ENCODE results near the gene FBXL2.

DNA sequence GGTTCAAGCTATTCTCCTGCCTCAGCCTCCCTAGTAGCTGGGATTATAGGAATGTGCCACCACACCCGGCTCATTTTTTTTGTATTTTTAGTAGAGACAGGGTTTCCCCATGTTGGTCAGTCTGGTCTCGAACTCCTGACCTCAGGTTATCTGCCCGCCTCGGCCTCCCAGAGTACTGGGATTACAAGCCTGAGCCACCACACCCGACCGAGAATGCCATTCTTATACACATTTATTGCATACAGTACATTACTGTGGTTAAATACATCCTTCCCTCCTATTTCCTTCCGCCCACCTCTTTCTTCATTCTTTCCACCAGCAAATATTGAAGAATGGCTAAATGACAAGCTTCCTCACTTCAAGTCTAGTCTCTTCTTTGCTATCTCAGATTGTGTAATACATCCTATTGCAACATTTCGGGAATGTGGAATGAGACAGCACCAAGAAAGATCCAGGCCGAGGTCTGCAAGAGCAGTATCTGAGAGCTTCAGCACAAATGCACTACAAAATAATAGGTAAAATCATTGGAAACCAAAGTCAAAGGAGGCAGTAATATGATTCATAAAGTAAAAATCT lies 94.9 kb upstream of the TGFBR2 start:
- PRO-cap: no peak

- PRO-cap: no peak
These were observed 39.8 kb downstream of the TGFBR2 start for GRCh38 chr3:30646198-30646595.

DNA sequence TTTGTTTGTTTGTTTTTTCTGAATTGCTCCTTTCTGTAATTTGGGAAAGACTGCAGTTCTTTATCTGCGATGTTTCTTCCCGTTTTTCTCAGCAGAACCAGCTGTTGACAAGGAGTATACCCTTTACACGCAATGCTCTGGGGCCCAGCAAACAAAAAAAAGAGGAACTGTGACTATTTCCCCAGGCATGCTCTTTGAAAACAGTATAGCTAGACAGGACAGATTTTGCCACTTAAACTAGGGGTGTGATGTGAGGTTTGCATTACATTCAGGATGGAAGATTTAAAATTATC lies 43.2 kb downstream of the TGFBR2 start:
- PRO-cap: no peak

DNA sequence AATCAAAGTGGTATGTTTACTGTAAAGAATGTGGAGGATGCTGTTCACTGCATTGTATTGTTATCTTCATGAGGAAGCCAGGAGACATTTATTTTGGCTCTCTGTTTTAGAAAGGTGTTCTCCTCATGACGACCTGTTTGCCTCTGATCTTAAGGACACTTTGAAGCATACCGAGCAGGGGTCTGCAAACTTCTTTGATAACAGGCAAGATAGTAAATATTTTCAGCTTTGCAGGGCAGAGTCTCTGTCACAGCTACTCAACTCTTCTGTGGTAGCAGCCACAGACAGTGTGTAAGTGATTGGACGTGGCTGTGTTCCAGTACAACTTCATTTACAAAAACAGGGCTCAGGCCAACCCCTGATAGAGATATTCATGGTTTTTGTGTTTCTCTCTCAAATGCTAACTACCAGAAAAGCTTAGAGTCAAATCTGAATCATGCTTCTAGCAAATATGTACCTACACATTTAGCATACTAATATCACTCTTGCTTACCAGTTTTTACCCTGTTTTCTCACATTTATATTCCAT lies 51.5 kb downstream of the TGFBR2 start:
- PRO-cap: no peak

- PRO-cap: no peak
These were observed 121.8 kb downstream of the STT3B start for GRCh38 chr3:31654576-31654775.

DNA sequence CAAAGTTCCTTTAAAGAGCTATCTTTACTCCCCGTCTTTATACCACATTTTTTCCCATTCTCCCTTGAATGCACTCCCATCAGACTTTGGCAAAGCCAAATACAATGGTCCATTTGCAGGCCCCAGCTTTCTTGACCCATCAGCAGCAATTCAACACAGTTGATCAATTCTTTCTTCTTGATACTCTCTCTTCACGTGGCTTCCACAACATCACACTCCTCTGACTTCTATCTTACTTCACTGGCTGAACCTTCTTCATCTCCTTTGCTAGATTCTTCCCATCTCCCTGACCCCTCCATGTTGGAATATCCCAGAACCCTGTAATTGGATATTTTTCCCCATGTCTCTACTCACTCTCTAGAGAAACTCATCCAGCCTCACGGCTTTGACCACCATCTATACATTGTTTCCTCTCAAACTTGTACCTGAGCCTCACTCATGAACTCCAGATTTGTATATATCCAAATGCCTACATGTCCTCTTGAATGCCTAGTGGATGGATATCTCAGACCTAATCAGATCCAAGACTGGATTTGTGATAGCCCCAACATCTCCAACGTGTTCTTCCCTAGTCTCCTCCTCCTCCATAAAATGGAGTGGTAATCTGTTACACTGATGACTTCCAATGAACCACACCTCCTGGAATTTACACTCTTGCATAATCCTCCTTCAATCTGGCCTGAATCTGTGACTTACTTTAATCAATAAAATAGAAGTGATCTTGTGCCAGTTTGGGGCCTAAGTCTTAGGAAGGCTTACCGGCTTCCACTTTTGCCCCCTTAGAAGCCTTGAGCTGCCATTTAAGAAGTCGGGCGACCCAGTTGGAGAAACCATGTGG lies 163.9 kb downstream of the STT3B start:
- PRO-cap: no peak

DNA sequence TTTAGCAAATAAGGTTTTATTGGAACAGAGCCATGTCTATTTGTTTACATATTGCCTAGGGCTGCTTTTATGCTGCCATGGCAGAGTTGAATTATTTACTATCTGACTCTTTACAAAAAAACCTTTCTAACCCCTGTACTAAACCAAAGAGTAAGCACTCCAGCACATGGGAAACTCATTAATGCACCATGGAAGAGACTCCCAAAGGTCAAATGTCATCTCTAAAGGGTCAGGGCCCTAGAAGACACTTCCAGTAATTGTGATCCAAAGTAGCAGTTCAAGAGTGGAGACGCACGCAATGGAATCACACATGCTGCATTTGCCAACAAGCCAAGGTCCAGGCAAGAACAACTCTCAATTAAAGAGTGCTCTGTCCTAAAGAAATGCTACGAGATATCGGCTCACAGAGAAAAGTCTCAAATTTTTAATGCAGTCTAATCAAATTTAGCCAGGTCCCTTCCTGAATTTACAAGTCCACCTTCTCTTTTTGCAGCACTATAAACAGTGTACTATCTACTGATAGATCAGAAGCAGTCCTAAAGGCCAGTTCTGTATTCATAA lies 22.2 kb downstream of the OSBPL10 start:
- PRO-cap: unidirectional peak, plus-strand start at position 316 of the sequence

DNA sequence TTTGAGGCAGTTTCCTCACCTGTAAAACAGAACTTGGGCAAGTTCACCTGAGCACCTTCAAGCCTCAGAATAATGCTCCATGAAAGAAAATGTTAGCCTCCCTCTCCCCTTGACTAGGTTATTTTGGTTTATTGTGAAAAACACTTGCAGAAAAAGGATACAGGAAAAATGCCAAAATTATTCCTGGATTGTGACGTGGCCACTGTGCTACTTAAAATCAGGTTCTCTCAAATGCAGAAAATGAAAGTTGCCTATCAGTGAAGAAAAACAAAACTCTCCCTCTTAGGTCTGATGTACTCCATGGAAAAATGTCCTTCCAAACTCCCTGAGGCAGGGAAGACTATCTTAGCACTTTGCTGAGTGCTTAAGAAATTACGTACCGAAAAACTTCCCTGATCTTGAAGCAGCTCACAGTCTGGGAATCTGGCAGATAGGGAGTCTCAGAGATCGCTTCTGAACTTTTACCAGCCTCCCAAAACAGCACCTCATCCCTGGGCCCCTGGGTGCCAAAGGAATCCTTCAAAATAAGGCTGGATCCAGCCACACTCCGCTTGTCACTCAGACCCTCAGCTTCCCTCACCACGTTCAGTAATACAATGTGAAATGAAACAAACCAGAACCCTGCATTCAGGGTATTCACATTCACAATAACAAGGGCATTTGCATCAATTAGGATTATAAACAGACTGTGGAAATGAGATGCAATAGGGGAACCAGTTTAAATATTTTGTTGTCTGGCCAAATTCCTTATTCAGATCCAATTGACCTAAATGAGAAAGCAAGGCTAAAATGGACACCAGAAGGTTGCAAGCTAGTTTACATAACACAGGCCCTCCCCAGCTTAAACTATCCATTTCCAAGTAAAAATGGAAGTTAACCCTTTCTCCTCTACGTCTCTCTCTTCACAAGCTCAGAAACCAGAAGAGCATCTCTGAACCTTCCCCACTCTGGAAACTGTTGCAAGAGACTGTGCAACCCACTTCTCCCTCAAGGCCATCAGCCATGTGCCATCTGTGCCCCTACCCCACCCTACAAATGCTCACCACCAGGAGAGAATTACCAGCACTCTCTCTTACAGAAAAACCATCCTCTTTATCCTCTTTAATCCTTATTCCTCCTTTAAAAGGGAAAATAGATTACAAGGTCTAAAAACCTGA lies 20.9 kb downstream of the OSBPL10 start:
- PRO-cap: bidirectional peak, plus-strand start at position 748 of the sequence, minus-strand start at position 609 of the sequence; unidirectional peak, minus-strand start at position 956 of the sequence

DNA sequence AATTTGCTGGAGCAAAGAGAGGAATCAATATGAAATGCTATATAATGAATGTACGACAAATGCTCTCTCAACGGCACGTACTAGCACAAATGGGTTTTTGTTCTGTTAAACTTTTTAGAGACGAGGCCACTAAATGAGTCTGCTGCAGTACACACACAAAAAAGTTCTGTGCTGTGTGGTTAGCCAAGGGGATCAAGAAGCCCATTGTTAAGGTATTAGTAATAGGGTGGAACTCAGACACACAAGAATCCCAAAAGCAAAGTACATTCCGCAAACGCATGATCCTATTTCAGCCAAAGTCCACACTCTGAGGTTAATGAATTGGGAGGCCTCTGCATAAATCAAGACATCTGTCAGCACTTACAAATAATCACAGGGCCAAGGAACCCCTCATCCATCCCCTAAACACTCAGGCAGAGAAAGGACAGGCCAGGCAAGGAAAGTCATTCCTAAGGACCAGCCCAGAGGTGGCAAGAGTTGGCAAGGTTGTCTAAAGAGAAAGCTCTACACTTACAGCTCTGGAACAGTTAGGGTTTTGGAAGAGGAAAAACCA lies 12.1 kb downstream of the OSBPL10 start:
- PRO-cap: no peak

GRCh38 chr3:32045194-32045913 lies 61.1 kb upstream of the GPD1L start:
- PRO-cap: no peak

DNA sequence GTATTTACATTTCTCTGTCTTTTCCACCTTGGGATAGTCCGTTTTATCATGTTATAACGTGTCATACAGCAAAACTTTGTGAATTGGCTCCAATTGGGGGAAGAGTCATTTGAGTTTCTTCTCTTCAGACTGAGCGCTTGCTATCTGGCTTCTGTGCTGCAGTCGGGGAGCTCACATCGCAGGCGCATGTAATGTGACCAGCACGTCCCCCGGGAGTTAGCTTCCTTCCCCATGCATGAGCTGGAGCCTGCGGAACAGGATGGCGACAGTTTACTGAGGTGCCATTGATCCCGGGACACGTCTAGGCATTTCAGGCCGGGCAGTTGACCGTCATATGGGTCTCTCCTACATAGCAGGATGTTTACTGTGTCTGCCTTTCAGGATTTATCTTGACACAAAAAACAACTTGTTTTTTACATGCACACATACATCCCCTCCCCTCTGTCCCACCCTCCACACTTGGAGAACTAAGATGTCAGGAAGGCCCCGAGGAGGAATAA lies 44.8 kb downstream of the CMTM8 start:
- PRO-cap: no peak

- PRO-cap: no peak
These were observed 70.7 kb upstream of the CMTM7 start for GRCh38 chr3:32320896-32321445.

DNA sequence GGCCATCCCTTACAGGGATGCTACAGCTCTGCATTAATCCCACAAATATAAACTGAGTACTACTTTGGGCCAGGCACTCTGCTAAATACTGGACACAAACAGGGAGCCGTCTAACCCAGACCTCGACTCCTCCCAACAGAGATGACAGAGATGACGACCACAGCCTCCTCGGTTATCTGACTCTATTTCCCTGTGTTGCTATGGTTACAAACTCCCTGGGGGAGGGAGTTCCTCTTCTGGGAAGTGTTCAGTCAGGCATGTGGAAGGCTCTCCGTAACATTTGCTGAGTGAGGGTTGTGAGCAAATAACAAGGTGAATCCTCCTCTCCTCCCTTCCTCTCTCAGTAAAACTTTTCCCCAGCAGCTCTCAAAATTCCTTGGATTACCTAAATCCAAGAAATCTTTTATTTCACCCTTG lies 6.7 kb upstream of the CMTM7 start:
- PRO-cap: no peak

- PRO-cap: no peak
These were observed 34.9 kb downstream of the CMTM6 start for GRCh38 chr3:32467594-32468322.

DNA sequence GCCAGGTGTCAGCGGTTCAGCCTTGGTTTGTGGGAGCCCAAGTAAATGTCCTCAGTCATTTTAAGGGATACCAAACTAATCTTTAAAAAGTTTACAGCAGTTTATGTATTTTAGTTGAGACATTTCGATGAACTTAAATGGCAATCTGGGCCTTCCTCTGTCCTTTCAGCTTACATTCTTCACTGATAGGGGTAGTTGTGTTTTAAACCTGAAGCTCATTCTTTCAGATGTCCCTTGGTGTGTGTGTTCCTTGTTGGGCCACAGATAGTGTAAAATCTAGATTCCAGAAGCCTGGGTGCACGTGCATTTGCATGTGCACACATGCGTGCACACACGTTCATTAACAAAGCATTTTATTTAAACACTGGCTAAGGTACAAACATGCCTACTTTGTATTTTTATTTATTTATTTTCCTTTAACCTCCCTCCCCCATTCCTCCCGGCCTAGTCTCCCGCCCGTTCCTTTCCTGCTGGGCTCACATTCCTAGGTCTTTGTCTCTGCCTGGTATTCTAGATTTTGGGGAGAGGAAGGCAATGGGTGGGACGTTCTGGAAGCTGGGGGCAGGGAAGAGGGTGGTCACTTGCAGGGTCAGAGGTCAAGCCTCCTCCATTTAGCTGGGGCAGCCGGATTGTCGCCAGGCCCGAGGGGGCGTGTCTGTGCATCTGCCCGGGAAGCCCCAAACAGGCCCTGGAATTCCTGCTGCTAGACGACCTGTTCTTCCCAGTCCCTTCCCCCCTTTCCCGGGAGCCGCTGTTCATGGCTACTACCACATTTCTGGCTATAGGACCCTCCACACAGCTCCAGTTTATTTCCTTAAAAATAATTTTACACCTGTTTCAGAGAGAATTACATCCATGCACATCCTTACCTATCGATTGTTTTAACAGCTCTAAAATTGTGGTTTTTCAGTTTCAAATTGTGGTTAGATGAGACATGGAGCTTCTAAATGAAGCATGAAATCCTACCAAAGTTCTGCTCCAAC lies 51.7 kb downstream of the TRIM71 start:
- PRO-cap: no peak

- PRO-cap: no peak
These were observed 12.5 kb downstream of the CCR4 start for GRCh38 chr3:32963721-32964491.

- PRO-cap: no peak
These were observed 49.6 kb downstream of the CCR4 start for GRCh38 chr3:33000993-33001591.

GRCh38 chr3:33124206-33124787 lies 10.5 kb downstream of the CRTAP start:
- PRO-cap: no peak

DNA sequence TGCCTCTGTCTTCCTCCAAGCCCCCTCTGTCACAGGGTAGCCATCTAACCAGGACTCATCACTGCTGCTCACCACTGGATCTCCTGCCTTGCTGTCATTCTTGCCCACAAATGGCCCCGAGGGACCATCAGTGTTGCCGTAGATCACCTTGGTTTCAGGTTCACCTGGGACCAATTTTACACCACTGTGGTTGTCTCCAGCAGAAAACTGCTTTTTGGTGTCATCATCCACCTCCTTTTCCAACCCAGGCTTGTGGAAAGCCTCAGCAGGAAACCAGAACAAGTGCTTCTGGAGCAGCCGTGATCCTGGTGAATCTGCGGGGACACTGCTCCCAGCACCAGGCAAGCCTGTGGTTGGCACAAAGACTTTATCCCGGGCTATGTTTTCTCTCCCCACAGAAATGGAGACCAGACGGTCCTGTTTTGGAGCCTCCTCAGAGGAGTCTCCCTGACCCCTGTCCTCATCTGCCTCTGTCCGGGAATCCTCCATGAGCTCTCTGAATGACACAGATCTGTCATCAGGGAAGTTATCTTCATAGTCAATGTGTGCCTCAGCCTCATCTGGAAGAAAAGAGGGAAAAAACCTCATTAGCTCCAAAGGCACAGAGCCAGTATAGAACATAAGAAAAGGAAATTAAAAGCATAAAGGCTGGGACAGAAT lies 39.8 kb downstream of the CRTAP start:
- PRO-cap: no peak

DNA sequence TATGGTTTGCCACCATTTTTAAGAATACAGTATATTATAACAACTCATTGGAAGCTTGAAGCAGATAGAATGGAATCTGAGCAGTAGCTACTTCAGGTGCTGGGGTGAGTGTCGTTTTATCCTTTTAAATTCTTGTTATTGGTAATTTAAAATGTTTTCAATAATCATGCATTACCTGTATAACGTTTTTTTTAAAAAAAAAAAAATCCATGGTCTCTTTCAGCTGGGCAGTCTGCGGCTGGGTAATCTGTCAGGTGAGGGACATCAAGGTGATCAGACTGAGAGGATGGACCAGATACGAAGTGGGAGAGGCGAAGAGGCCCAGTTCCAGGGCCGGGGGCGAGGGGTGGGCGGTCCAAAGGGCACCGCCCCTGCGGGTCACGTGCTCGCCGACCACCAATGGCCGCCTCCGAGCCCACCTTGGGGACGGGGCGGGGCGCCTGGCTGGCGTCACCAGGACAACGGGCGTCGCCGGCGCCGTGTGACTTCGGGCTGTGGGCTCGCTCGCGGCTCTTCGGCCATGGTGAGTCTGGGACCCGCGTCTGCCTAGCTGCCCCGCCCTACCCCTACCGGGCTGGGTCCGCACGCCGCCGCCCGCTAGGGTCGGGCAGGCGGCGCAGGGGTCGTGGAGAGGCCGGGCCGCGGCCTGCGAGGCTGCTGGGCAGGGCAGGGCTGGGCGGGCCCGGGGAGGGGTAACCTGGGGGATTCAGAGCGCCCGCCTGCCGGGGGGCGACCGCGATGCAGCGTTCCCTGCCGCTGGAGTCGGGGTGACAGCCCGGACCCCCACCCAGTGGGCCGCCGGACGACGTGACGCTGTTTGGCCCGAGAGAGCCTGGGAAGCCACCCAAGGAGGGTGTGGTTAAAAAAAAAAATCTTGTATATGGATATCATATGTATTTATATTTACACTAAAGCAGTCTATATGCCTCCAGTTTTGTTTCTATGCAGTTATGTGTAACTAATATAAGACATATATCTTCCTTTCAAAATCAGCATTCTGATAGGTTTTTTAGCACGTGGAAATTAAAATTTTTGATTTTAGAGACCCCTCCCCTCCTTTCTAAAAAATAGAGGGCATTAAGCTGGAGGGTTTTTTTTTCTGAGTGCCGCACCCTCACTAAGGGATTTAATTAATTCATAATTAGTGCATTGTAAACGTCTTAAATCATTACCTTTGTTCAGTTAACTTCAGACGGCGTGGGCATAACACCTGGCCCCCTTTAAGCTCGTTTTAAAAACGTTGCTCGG lies at the start of gene FBXL2:
FBXL2 (plus strand) TSS at position 450 of the 1,248 bp plus-strand sequence.
- PRO-cap: no peak

All from SUDHL5 (cell line).